ENCODE measurements around the gene CAPZB.

DNA sequence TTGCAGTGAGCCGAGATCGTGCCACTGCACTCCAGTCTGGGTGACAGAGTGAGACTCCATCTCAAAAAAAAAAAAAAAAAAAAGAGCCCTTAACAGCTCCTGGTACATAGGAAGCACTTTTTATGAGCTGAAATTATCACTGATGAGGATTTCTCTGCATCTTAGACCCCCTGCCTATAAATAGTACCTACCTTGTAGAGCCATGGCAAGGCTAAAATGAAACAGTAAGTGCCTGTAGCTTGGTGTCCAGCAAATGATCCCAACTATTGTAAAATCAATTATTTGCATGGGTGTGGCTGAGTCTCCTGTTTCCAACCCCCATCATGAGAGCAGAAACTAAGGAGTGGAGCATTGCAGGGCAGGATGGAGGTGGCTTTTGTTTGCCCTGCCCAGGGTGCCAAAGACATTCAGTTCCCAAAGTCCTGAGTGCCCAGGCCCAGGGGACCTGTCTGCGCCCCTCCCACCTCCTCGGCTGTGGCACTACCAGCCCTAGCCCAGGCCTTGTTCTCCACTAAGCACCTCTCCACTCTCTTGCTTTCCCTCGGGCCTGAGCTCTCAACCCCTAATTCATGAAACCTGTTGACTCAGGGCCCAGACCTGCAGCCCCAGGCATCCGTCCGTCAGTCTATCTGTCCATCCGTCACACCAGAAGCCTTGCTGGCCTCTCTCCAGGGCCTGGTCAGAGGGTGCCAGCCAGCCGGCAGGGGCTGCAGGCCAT, 39.5 kb downstream of the PAX7 start:
- RAMPAGE, long total RNA, result no peak
- RRBS, result no CpG with 5 or more reads among the region's 9 CpGs

- RAMPAGE, long total RNA, result no peak
- RRBS, result no CpG with 5 or more reads among the region's 2 CpGs
These were observed 2.9 kb upstream of the ALDH4A1 start for GRCh38 chr1:18905330-18905599.

- RAMPAGE, long total RNA, result no peak
- RRBS, result no CpG with 5 or more reads among the region's 22 CpGs
These were observed 15.9 kb upstream of the ALDH4A1 start for GRCh38 chr1:18918152-18918724.

GRCh38 chr1:18925148-18925774, 22.9 kb upstream of the ALDH4A1 start:
- RAMPAGE, long total RNA, result no peak
- RRBS, result 96% methylated on average over 3 of the region's 11 CpGs

DNA sequence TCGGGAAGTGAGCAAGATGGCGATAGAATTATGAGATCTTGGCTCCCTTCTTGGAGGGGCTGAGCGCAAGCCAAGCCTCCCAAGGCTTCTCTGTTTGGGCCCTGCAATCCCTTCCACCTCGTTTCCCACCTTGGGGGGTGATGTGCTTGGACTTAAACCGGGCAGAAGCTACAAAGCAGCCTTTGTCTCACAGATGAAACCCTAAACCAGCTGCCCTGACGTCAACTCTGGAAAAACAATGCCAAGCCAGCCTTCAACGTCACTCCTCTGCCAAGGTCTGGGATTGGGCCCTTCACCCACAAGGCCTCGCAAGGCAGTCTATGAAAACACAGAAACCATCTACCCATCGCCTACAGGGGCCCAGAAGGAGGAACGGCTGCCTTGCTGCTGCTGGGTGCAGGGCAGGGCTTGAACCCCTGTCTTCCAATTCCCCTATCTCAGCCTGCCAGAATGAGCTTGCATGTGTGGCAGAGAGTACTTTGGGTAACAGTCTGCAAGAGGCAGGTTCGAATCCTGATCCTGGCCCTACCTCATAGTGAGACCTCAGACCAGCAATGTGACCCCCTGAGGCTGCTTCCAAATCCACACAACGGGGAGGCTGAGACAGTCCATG, 15.2 kb downstream of the IFFO2 start:
- RAMPAGE, long total RNA, result no peak
- RRBS, result no CpG with 5 or more reads among the region's 12 CpGs

GRCh38 chr1:19009608-19010347, 53.3 kb upstream of the IFFO2 start:
- RAMPAGE, long total RNA, result no peak
- RRBS, result no CpG with 5 or more reads among the region's 16 CpGs

DNA sequence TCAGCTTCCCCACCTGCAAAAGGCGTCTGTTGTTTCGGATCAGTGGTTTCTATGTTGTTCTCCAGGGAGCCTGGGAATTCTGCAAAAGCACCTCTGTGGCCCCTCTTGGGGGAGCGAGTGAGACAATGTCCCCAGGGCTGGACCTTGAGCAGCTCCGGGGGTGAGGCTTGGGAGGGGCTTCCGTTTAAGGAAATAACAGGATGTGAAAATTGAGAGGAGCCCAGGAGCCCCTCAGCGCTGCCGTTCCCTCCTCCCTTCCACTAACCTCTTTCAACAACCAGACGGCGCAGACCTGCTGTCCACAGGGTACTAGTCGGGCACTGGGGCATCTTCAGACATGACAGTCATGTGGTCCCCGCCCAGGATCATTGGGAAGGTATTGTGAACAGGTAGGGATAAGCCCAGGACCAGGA, 98.6 kb upstream of the IFFO2 start:
- RAMPAGE, long total RNA, result no peak
- RRBS, result no CpG with 5 or more reads among the region's 11 CpGs

DNA sequence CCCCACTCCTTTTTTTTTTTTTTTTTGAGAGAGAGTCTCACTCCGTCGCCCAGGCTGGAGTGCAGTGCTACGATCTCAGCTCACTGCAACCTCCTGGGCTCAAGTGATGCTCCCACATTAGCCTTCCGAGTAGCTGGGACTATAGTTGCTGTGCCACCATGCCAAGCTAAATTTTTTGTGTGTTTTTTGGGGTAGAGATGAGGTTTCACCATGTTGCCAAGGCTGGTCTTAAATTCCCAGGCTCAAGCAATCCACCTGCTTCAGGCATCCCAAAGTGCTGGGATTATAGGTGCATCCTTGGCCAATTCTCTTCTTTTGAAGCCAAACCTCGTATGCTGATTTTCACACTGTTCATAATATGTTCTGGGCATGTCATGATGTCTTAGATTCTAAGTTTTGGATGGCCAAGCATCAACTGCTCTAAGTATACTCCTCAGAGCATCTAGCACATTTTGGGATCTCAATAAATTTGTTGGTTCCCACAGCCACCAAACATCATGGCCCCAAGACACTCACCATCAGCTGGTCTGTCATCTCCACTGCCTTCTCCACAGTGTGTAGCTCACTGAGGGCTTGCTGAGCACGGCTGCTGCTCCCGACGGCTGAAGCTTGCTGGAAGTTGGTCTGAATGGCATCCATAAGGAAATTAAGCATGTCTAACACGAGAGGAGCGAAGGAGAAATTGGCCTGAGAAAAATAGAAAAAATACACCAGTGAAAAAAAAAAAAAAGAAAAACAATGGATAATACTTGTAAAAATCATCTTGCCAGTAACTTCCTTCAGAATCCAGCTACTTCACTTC, 50.3 kb downstream of the UBR4 start:
- RAMPAGE, long total RNA, result no peak
- RRBS, result no CpG with 5 or more reads among the region's 10 CpGs

GRCh38 chr1:19204544-19204894, 5.5 kb downstream of the UBR4 start:
- RAMPAGE, long total RNA, result no peak
- RRBS, result no CpG with 5 or more reads among the region's 2 CpGs

DNA sequence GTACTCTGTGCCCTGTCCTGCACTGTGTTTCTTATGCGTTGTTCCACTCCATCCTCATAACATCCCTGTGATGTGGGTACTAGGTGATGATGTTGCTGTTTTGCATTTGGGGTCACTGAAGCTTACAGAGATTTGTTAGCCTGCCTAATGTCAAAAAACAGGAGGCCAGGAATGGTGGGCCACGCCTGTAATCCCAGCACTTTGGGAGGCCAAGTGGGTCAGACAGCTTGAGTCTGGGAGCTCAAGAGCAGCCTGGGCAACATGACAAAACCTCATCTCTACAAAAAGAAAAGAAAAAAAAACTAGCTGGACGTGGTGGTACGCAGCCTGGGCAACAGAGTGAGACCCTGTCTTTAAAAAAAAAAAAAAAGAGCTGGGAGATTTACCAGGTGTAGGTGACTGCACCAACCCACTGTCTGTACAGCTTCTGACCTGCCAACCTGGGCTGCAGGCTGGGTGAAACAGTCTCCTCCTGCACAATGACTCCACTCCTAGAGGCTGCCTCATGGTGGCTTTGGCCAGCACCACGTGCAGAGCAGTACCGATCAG, 3.5 kb downstream of the MRTO4 start:
- RAMPAGE, long total RNA, result no peak
- RRBS, result no CpG with 5 or more reads among the region's 6 CpGs

DNA sequence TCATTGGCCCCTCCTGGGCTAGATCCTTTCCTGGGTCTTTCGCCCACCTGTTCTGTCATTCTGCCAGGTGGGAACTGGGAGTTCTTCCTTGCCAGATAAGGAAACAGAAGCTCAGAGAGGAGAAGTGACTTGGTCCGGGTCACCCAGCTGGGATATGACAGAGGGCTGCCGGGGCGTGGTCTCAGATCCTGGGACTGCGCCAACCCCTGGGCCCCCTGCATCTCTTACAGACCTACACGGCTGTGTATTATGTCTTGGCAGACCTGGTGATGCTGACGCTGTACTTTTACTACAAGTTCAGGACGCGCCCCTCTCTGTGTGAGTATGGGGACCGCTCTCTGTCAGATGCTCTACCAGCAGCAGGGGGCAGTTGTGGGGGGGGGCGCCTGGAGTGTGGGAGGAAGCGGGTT, 13.1 kb downstream of the SLC66A1 start:
- RAMPAGE, long total RNA, result no peak
- RRBS, result no CpG with 5 or more reads among the region's 12 CpGs

DNA sequence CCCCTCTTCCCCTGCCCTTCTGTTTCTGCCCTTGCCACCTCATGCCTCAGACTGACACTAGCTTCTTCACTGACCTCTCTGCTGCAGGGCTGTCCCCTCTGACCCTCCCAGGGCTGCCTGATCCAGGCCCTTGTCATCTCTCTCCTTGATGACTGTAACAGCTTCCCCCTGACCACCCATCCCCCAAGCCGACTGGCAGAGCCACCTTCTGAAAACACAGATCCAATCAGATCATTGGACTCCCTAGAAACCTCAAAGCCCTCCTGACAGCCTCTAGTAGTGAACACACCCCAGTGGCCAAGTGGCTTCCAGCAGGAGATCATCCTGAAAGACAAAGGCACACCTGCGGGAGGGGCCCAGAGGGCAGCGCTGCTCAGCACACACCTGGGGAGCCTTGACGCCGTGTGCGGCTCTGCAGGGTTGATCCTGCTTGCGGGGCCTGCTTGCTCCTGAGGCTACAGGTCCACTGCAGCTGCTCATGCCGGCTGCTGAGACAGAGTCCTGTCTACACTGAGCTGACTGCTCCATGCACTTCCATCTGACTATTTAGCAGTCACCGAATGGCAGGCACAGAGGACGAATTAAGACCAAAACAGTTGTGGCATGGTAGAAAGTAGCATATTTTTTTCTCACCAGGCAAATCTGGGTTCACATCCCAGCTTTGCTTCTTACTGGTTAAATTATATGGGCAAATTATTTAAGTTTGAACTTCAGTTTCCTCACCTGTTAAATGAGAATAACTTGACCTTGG, 41.5 kb downstream of the SLC66A1 start:
- RAMPAGE, long total RNA, result no peak
- RRBS, result no CpG with 5 or more reads among the region's 10 CpGs

DNA sequence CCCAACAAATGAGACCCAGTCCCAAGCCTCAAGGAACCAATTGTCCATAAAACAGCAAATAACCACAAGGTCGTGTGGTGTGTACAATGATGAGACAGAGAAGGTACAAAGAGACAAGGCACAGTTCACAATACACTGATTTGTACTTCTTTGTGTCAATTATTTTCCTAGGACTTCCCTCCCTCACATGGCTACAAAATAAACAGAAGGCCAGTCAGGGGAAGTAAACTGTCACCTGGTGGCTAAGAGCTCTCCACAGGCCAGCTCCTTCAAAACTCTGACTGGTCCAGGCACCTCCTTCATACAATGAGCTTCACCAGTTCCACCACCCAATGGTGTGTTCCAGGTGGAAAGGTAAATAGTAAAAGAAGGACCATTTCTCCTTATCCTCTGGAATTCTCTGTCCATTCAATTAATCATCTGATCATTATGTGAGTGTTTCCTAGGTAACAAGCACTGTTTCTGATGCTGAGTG, 60.4 kb downstream of the CAPZB start:
- RAMPAGE, long total RNA, result no peak
- RRBS, result no CpG with 5 or more reads among the region's 1 CpG

DNA sequence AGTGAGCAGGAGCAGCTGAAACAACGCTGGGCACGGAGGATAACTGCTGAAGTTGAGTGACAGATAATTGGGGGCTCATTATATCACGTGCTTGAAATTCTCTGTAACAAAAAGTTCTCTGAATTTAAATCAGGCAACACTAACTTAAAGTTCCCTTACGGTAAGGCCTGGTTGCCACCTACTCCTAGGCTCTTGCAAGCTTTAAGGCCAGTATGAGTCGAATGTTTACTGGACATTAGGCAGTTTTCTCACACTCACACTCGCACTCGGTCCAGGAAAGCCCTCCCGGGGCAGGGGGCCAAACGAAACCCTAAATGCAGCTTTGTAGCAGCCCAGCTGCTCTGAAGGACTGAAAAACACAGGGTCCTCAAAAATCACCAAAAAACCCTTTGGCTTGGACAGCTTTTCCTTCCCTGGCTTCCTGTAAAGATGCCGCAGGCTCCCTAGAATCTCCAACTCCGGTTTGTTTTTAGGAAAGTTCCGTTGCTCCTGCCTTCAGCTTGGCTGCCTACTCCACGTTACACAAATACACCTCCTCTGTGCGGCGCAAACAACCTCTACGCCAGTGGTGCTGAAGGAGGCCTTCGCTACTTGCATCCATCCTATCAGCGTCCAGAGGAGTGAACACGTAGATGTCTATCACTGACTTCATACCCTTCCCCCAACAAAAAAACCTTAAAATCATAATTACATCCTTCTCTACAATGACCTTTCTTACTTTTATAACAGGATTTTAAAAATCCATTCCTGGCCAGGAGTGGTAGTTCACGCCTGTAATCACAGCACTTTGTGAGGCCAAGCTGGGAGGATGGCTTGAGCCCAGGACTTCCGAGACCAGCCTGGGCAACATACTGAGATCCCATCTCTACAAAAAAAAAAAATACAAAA, 42.7 kb downstream of the CAPZB start:
- RAMPAGE, long total RNA, result no peak
- RRBS, result no CpG with 5 or more reads among the region's 21 CpGs

GRCh38 chr1:19461341-19461571, 24.1 kb downstream of the CAPZB start:
- RAMPAGE, long total RNA, result no peak
- RRBS, result no CpG with 5 or more reads among the region's 6 CpGs

DNA sequence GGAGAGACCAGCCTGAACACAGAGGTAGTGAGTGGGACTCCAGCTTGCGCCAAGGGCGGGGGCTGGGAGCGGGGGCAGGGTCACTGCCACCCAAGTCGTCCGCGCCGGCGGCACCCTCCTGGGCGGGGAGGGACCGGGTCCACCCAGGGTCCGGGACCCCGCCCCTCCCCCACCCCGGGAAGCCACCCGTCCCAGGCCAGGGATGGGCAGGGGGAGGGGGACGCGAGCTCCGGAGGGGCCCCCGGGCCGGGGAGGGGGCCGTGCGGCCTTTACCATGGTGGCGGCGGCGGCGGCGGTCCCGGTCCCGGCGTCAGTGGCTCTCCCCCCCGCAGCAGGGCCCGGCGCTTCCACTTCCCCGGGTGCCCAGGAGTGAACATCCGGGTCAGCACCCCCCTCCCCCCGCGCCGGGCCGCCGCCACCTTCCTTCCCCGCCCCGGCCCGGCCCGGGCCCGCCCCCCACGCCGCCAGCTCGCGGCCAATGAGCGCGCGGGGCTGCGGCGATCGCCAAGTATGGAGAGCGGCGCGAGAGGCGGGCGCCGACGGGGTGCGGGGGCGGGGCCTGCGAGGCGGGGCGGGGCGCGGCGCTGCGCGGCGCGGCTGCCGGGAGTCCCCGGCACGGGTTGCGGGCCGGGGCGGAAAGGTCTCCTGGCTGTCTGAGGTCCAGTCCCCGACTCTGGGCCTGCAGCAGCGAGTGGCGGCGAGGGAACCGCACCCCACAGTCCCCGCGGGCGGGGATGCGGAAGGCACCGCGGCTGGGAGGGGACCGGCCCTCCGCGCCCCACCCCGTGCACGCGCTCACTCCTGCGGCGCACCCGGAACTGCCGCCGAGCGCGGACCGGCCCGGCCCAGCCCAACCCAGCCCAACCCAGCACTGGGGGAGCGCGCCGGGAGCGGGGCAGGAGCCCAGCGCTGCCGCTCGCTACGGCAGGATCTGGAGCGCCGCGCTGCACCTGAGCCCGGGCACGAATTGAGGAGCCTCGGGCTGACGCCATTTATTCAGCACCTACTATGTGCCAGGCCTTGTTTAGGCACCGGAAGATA, at the start of gene CAPZB:
Gene CAPZB (minus strand): TSS at position 377 of the 1,041 bp plus-strand sequence.
- RAMPAGE, long total RNA, result no peak
- RRBS, result 1% methylated on average over 39 of the region's 121 CpGs

DNA sequence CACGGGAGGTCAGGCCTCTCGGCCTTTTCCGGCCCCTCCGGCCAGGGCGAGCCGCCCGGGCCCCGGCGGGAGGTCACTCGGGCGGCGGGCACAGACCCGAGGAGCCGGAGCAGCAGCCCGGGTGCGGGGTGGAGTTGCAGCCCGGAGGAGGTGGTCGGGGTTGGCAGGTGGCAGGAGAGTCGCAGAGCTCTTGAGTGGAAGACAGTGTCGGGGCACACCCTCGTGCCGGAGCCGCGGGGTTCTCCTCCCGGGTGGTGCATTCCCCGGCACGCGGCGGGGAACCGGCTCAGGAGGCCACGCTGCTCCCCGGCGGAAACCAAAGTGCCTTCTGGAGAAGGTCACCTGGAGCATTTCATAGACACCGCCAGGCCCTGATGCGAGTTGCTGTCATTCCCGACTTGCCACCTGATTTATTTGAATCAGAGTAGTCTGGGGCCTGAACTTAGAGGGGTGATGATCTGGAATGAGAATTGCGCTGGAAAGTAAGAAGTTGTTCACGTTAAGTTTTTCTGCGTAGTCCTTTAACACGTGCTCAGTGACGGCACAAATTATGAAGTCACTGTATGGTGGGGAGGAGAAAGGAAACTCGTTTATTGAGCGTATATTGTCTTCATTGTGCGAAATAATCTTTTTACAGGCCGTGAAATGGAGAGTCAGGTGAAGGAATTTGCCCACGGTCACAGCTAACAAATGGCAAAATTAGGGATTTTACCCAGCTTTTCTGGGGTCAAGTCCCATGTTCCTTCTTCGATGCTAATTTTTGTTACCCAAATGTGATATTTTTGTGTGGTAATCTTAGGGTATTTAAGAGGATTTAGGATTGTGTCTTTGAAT, 635 bp downstream of the MICOS10 start:
- RAMPAGE, long total RNA, result no peak
- RRBS, result 2% methylated on average over 15 of the region's 47 CpGs

DNA sequence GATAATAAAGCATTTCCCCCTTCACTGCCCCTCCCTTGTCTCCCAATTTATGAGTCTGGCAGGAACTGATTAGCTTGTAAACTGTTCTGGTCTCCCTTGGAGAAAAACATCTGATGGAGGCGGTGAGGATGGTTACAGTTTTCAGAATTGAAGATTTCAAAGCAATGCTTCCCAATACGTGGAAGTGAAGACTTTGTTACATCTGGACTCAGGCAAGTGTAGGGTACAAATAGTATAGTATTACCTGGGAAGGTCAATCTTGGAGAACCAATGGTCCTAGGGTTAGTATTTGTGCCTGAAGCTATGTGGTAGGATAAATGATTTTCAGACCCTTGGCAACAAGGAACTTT, 20.9 kb upstream of the OTUD3 start:
- RAMPAGE, long total RNA, result no peak
- RRBS, result no CpG with 5 or more reads among the region's 2 CpGs

DNA sequence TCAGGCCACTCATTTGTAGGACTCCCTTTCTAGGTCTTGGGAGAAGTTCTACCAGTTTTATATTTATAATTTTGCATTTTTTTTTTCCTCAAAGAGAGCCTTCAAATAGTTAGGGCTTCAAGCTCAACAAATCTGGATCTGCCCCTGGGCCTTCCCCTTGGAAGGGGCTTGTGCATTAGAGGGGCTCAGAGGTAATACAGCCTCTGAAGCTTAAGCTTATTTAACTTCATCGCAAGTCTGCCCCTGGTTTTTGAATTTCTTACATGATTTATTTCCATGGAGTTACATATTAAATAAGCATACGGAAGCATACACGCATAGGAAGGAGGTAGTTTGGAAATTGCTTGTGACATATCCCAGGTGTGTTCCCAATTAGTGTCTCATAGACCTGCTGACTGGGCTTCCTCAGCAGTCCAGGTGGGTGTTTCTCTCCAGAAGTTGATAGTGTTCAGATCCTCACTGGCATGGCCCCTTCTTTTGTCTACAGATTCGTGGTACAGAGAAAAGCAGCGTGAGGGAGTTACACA, 14.9 kb downstream of the OTUD3 start:
- RAMPAGE, long total RNA, result no peak
- RRBS, result no CpG with 5 or more reads among the region's 5 CpGs

DNA sequence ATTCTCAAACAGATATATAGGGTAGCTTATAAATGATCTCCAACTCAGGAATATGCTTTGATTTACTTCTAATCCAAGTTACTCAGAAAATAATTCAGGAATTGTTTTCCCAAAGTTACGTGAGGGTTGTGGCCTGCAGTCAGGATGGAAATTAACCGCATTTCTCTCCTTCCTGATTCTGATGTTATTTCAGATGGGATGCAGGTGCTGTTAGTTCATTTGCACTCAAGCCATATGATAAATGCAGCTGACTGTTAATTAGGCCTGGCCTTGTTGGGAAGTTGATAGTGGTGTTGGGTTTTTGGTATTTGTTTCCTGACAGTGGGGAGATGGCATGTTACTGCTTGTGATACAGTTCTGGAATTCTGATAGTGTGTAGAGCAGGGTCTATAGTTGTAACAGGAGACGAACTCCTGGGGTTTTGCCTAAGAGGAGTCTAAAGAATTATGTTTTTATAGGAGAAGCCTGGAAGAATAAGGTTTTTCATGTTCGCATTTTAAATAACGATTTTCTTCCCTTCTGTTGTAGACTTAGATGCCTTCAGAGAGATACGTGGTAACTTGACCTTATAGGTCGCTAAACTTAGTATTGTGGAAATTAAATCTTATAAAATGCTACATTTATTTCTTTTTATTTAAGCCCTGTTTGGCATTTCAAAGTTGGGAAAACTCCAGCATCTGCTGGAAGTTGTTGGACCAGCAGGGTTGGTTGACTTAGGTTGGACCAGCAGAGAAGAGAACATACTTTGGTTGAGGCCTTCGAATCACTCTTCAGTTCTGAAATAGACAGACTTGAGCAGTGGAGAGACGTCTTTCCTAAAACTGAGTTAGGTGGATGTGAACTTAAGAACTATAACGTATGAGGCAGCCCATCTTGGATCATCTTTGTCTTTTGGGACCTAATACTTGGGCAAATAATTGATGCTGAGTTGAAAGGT, 15.0 kb downstream of the PLA2G2E start:
- RAMPAGE, long total RNA, result no peak
- RRBS, result no CpG with 5 or more reads among the region's 10 CpGs

Data from epithelial cell of proximal tubule (primary cell).